Karpas-422 (cell line): Measurements from ENCODE around the genes ZNG1A and KANK1.

DNA sequence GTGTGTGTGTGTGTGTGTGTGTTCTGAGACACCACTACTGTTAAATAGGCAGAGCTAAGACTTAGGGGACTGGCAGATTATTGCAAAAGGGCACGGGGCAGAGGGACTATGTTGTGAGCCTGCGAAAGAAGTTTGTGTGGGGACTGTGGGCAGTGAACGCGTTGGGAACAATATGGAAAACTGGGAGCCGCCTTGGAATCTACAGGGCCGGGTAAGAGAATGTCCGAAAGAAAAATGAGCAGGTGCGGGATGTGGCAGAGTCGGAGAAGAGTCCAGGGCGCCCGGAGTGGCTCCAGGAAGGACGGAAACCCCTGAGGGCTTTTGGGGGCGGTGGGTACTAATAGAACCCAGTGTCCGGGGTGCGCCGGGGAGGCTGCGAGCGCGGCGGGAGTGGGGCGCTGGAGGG, 43.4 kb upstream of the WASHC1 start:
- PRO-cap: no peak
- RAMPAGE, long total RNA: no peak

DNA sequence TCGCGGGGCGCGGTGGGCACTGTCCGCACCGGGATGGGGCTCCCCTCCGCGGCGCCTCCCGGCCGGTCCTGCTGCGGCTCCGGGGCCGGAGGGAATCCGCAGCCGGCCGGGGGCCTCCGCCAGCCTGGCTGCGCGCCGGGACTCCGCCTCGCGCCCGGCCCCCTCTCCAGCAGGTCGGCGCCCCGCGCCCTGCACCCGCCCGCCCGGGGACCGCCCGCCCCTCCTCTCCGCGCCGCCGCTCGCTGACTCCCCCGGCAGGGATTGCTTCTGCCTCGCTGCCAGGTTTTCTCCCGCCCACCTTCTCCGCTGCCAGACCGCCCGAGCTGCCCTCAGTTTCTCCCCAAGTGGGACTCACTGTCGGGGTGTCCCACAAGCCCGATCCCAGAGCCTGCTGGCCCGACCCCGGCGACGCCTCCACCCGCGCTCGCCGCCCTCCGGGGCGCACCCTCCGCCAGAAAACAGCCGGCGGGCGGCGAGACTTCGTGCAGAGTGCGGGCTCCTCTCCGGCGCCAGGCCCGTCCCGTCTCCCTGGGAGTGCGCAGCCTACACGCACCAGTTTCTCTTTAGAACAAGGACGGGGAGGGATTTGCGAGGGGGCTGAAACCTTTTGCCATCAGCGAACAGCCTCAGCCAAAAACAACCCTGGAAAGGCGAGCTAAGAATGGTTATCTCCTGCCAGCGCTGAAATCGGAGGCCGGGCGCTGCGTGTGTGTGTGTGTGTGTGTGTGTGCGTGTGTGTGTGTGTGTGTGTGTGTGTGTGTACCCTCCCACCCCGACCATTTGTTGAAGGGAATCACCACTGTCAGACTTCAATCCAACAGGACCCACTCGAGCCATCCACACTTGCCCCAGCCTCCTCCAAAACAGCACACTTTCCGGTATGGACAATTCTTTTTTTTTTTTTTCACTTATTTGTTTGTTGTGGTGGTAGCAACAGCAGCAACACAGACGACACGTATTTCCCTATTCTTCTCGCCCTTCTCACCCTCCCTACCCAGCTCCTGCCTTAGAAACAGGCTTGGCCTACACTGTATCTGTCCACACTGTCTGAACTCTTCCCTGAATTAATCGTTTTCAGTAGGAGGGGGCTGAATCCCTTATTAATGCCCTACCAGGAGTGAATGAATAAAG, 44.4 kb upstream of the WASHC1 start:
- PRO-cap: no peak
- RAMPAGE, long total RNA: no peak

DNA sequence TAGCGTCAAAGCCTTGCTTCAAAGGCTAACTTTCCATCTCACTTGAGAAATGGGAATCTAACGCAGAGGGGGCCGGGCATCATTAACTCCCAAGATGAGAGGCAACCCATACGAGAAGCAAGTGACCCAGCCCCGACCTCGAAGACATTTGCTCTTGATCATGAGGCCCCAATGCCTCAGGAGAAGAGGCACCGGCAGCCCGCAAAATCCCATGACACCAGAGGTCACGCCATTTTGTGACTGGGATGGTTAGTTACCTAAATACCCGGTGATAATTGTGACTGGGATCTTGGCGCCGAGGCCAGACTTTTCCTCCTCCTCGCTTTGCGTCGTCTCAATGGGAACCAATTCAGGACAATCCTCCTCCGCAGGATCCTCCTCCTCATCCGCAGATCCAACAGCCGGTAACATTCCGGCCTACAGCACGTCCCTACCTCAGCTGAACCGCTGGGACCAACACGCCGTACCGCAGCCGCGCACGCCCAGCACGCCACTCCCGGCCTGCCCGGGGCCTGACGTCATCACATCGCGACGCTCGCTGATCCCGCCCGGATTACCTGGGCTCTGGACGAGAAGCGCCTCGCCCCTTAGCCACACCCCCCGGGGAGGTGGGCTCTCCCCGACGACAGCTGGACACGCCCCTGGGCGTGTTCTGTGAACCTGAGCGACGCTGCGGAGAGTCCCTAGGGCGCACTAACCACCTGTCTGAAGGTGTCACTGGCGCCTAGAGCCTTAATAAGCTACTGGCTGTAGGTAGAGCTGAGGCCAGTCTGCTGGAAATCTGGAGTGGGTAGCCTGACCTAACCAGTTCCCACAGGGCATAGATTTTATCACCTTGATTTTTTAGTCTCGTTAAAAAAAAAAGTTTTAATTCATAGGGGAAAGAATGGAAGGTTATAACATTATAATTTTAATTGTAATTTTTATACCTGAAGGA, at the start of gene ZNG1A:
Gene ZNG1A (minus strand): TSS at position 498 of the 937 bp plus-strand sequence.
- PRO-cap: no peak
- RAMPAGE, long total RNA: no peak

DNA sequence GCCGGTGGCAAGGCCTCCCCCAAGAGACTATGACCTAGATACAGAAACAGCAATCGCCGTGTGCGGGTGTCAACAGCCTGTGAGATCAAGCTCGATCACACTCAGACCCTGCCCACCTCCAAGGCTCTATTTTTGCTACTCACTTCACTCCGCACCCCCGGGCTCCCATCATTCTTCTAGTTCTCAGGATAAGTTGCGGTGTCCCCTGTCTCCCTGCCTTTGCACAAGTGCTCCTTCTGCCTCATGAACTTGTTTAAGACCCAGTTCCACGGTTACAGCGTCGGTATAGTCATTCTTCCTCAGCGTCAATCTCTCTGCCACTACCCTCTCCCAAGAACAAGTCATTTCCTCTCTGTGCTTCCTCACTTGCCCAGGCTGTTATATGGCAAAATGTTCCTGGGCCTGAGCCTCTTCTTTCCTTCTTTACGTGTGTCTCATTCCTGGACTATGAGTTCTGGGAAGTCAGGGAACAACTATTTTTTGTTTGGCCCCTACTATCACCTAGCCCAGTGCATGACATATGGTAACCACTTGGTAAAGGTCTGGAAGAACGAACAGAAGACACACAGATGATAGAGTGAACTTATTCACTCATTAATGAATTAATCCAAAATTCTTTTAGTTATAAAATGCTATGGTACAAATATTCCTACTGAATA, 5.3 kb upstream of the DOCK8 start:
- PRO-cap: no peak
- RAMPAGE, long total RNA: no peak

DNA sequence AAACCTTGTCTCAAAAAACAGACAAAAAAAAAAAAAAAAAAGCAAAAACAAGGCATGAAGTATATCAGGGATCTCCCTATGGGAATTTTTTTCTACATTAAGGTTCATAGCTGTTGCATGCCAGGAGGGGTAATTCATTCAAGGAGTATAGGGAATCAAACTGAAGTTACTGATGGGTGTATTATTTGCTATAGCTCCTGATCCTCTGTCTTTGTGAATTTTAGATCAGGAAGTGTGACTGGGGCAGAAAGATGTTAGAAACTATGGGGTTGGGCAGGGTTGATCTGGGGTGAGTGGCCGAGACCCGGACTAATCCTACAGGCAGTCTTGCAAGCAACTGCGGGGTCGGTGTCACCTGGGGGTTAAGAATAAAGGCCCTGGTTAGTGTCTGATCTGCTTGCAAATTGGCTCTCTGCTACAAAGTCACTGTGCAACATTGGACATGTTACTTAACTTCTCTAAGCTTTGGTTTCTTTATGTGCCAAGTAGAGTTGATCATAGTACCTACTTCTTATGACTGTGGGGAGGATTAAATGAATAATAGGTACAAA, 1.9 kb downstream of the DOCK8 start:
- PRO-cap: no peak
- RAMPAGE, long total RNA: no peak

GRCh38 chr9:271909-272686, 57.4 kb downstream of the DOCK8 start:
- PRO-cap: no peak
- RAMPAGE, long total RNA: no peak

GRCh38 chr9:375357-375607, 129.2 kb upstream of the KANK1 start:
- PRO-cap: no peak
- RAMPAGE, long total RNA: no peak

DNA sequence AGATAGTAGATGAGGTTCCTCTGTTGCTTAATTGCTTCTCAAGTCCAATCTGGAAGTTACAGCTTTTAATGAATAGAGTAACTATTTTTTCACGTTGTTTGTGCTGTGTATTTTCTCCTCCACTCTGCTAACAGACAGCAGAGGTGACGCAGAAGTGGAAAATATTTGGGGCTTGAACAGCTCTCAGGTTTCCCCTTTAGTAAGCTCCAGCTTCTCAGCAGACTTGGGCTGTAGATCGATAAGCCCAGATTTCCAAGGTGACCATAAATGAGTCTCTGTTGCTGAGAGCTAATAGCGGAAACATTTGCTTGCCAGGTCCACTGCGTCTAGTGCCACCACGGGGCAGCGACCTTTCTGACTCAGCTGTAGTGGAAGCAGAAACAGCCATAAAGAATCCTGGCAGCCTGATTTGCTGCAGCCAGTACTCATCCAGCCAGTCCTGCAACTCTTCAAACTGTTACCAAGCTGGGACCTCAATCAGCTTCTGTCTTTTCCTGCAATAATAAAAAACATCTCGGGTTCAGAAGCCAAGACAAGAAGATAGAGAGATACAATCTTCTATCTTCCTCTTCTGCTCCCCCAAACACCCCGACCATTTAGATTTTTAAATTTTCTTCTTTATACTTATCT, 48.2 kb upstream of the KANK1 start:
- PRO-cap: no peak
- RAMPAGE, long total RNA: no peak

- PRO-cap: bidirectional peak, plus-strand start at chr9:504478, minus-strand start at chr9:504393; bidirectional peak, plus-strand start at chr9:504733, minus-strand start at chr9:504612
- RAMPAGE, long total RNA: start-site peak on the plus strand at chr9:504682-504730, 158 and 90 reads in 2 replicates
Observed at GRCh38 chr9:504218-505201, at the start of gene KANK1. KANK1 (plus strand) TSS chr9:504695.

GRCh38 chr9:628984-629641, 124.6 kb downstream of the KANK1 start:
- PRO-cap: no peak
- RAMPAGE, long total RNA: no peak

GRCh38 chr9:1071497-1072296, 21.5 kb downstream of the DMRT2 start:
- PRO-cap: no peak
- RAMPAGE, long total RNA: no peak

GRCh38 chr9:1299038-1299540, 248.9 kb downstream of the DMRT2 start:
- PRO-cap: no peak
- RAMPAGE, long total RNA: no peak

GRCh38 chr9:2018104-2018761, 3.1 kb downstream of the SMARCA2 start:
- PRO-cap: no peak
- RAMPAGE, long total RNA: no peak

DNA sequence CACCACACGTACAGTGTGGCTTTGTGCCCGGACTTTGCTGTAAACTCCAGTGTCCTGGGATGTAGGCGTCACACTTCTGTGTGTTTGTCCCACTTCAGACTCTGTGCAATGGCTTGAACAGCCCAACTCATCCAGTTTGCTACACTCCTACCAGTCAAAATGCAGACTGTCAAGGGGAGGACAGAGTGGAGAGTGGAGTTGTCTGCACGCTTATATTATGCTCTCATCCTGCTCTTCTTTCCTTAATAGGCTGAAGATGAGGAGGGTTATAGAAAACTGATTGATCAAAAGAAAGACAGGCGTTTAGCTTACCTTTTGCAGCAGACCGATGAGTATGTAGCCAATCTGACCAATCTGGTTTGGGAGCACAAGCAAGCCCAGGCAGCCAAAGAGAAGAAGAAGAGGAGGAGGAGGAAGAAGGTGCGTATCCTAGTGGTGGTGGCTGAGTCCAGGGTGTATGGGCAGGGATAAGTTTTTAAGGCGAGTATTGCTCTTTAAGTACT, 45.5 kb downstream of the SMARCA2 start:
- PRO-cap: no peak
- RAMPAGE, long total RNA: no peak

DNA sequence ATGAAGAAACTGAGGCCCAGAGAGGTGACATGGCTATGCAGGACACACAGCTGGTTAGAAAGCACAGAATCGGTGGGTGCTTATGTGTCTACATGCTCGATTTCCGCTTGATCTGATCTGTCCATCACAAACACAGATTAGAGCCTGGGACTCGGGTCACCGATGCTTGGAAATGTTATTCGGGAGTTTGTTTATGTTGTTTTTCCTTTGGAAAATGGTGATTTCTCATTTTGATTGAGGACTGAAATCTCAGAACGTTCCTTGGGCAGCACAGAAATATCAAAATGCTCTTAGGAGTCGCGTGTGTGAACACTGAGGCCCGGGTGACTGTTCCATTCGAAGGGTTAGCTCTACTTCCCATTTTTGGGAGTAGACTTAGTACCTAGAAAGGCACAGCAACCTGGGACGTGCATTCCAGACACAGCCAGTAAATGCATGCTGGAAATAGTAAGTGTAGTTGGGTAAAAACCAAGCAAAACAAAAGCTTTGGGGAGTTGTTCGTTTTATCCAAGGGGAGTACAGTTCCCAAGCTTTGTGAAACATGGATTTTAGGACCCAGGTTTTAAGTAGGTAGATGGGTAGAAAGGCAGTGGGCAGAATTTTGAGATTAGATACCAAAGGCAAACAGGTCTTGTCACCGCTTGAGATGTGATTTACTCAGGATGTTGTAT, 109.5 kb downstream of the SMARCA2 start:
- PRO-cap: no peak
- RAMPAGE, long total RNA: no peak

GRCh38 chr9:2280800-2281822, 266.0 kb downstream of the SMARCA2 start:
- PRO-cap: no peak
- RAMPAGE, long total RNA: no peak

GRCh38 chr9:2602524-2603139, 19.0 kb upstream of the VLDLR start:
- PRO-cap: no peak
- RAMPAGE, long total RNA: no peak

- PRO-cap: no peak
- RAMPAGE, long total RNA: no peak
Observed at GRCh38 chr9:2613571-2614279, 7.9 kb upstream of the VLDLR start.

GRCh38 chr9:3459788-3460399, 65.9 kb downstream of the RFX3 start:
- PRO-cap: no peak
- RAMPAGE, long total RNA: no peak

- PRO-cap: no peak
- RAMPAGE, long total RNA: no peak
Observed at GRCh38 chr9:3507380-3508144, 18.2 kb downstream of the RFX3 start.